Karpas-422 (cell line): ENCODE measurements around a stretch of chr6.

GRCh38 chr6:136068016-136068403 is 182.1 kb downstream of the MTFR2 start:
- PRO-cap = no peak
- RAMPAGE, long total RNA = no peak

GRCh38 chr6:136158201-136158933 is 91.7 kb downstream of the MTFR2 start:
- PRO-cap = no peak
- RAMPAGE, long total RNA = no peak

- PRO-cap = no peak
- RAMPAGE, long total RNA = no peak
These were observed 36.4 kb upstream of the BCLAF1 start for GRCh38 chr6:136325885-136326615.

DNA sequence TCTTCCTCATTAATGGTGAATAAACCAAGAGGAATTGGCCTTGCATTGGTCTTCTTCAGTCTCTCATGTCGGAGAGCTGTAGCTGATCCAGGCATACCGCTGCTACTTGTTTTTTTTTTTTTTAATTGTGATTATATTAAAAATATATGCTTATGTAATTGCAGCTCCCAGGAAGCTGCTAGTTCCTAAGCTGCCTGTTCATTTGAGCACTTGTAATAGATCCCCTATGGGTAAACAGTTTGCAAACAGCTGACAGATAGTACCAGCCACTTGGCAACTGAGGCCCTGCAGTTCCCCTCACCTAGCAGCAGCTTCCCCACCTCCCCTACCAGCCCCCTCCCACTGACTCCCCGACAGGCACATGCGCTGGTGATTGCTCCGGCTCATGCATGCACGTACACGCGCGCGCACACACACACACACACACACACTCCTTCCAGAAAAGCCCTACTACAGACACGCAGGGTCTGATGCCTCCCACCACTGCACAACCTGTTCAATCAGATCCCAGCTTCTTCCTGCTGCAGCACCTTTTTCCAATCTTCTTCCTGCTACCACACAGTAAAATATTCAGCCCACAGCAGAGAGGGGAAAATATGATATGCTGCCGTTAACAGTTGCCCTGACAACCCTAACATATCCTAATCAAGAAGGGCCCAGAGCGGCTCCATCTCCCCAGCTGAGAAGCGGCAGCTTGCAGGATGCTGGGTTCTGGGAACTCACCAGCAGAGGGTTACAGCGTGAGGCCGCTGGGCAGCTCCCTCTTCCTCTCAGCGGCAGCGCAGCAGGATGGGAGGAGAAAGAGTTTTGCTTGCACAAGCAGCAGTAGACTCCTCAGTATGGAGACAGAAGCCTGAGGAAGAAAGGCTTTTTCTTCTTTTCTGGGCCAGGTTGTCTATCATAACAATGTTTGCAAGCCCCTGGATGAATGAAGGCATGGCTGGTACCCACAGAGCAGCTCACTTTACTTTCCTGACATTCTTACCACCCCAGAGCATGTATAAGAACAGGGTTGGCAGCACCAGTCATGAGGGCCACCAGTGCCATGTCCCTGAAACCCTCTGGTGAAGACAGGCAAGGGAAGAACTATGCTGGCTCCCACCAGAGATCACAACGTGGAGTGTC is 24.0 kb downstream of the MAP7 start:
- PRO-cap = no peak
- RAMPAGE, long total RNA = no peak

- PRO-cap = no peak
- RAMPAGE, long total RNA = no peak
These were observed 49.4 kb upstream of the MAP7 start for GRCh38 chr6:136599542-136600052.

GRCh38 chr6:136739797-136740801 is 52.2 kb downstream of the MAP3K5 start:
- PRO-cap = no peak
- RAMPAGE, long total RNA = no peak

GRCh38 chr6:136745262-136746001 is 46.8 kb downstream of the MAP3K5 start:
- PRO-cap = no peak
- RAMPAGE, long total RNA = no peak

DNA sequence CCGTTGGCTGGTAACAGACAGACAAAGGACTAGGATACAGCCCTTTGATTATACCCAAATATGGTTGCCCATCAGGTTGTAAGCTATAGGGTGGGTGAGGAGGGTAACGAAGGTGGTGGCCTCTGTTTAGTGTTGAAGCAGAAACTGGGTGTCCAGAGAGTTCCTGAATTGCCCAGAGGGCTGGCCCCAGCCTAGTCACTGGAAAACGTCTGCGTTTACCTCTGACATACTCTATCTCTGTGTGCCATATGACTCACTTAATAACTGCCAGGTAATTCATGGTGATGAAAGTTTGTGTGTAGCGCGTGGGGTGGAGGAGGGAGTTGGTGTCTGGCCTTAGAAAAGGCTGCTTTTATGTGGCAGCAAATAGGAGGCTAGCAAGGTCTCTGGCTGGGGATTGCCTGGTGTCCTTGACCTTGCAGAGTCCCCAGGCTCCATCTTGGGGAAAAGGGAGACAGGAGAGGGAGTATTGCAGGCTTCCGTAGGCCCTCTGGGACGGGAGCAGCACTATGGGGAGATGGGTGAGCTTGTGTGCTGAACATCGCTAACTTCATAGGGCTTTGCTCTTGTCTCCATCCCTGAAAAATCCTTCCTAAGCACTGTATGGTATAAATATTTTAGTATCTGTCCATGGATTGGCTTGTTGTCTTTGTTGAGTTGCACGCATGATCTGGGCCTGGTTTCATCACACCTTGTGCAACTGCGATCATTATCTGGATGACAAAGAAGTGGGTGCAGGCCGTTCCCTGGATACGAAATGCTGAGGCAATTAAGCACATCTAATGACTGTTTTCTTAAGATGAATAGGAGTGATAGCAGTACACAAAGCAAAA is 47.5 kb downstream of the SLC35D3 start:
- PRO-cap = no peak
- RAMPAGE, long total RNA = no peak

- PRO-cap = no peak
- RAMPAGE, long total RNA = no peak
These were observed 5.8 kb upstream of the IFNGR1 start for GRCh38 chr6:137224995-137225413.

- PRO-cap = no peak
- RAMPAGE, long total RNA = no peak
These were observed 153.9 kb upstream of the OLIG3 start for GRCh38 chr6:137648098-137648404.

DNA sequence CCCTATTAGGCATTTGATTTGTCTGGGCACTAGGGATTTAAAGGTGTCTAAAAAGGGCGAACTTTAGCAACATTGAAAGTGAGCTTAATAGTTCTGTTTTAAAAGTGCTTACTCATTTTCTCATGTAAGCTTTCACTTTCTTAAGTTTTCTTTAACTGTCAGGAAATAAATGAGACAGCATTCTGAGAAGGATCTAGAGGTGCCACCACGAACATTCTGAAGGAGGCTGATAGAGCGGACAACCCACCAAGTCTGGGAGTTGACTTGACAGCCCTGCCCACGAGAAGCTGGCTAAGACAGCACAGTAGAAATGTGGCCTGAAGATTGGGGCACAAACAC is 144.4 kb upstream of the TNFAIP3 start:
- PRO-cap = no peak
- RAMPAGE, long total RNA = no peak

GRCh38 chr6:137823713-137824957 is 42.9 kb upstream of the TNFAIP3 start:
- PRO-cap = no peak
- RAMPAGE, long total RNA = no peak

DNA sequence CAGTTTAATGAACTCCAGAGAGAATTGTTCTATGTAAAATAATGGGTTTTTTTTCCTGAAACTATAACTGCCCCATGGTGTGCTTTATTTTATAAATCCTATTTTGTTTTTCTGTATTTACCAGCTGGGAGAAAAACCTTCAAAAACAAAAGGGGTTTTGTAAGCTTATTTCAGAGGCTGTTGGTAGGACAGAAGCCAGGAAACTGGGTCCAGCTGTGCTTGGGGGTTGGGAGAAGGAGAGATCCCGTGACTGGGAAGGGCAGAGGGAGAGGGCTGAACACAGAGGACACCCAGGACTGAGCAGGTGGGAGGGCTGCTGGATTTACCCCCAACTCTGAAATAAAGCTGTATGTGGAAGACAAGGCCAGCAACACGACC is 21.2 kb downstream of the ARFGEF3 start:
- PRO-cap = no peak
- RAMPAGE, long total RNA = no peak

GRCh38 chr6:138423248-138424113 is 19.5 kb downstream of the HEBP2 start:
- PRO-cap = no peak
- RAMPAGE, long total RNA = no peak

GRCh38 chr6:138424114-138424805 is 20.2 kb downstream of the HEBP2 start:
- PRO-cap = no peak
- RAMPAGE, long total RNA = no peak

DNA sequence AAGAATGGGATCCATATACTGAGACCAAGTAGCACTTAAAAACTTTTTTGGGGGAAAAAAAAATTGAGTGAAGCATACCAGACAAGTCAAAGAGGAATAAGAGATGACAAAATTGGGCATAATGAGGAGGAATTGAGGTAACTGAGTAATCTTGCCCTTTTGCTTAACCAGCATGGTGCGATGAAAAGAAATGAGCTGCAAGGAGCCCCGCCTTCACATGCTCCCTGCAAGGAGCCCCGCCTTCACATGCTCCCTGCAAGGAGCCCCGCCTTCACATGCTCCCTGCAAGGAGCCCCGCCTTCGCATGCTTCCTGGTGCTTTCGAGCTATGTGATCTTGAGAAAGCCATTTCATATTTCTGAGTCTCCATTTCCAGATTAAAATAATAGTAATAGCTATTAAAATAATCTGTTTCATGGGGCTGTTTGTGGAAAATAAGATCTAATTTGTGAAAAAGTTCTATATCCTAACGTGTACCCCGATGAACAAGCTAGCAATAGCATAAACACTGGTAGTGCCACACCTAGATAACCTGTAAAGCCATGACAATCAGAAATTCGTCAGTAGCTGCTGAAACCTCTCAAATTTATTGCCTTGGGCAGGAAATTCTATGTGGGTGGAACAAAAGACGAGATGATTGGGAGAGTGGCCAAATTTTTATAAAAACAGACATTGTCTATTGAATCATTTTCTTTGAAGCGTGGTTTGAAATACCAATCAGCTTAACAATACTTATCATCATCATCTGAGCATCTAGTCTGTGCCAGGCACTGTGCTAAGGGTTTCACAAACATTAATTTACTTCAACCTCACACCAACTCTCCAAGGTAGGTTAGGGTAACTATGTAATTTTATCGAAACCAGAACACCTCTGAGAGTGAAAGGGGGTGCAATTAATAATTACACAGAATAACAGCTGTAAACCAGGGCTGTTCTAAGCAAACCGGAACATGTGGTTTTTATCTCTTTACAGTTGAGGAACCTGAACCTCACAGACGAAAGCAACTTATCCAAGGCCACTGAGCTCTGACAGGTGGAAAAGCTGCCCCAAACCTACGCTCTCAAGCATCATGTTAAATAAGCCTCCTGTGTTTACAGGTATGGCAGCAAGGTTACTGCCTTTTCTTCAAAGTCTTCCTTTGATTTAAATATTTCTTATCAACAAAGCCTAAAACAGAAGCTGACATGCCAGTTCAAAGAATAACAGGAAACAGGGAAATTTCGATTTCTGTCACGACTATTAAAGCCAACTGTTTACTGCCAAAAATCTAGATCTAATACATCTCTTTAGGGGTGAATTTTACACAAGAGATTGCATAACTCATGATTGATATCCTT is 43.6 kb downstream of the NHSL1 start:
- PRO-cap = no peak
- RAMPAGE, long total RNA = no peak

DNA sequence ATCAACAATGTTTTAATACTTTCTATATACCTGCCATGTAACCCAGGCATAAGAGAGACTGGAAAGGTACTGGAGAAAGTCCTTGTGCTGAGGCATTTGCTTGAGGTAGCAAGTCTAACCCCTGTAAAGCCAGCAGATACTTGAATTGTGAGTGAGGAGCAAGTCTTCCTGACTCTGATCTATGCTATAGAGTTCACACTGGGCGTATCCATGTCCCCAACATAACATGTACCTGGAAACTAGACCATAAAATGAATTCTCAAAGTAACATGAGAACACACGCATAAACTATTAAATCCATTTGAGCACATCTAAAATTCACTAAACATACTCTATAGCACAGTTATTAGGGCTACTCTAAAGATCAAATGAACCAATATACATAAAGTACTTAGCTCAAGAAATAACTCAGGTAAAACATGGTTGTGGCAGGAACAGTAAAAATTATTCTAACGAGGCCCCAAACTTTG is 2.0 kb downstream of the NHSL1 start:
- PRO-cap = no peak
- RAMPAGE, long total RNA = no peak

- PRO-cap = no peak
- RAMPAGE, long total RNA = no peak
These were observed 55.5 kb upstream of the NHSL1 start for GRCh38 chr6:138554826-138555236.

DNA sequence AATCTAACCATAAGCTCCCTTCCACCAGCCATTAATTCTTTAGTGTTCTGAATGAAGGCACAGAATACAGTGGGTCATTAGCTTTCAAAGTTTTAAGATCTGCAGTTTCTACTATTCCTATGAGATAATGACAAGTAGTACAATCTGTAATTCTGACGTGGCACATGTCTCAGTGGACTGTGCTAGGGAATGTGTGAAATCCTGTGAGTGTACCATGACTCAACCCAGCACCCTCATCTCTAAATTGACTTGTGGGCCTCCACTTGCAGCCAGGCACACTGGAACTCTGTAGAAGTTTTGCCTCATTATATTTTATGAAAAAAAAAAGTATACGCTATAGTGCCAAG is 16.9 kb downstream of the REPS1 start:
- PRO-cap = no peak
- RAMPAGE, long total RNA = no peak

GRCh38 chr6:138971503-138972066 is 16.5 kb downstream of the REPS1 start:
- PRO-cap = no peak
- RAMPAGE, long total RNA = no peak